WTC11 (cell line): ENCODE measurements around a stretch of chr20.

DNA sequence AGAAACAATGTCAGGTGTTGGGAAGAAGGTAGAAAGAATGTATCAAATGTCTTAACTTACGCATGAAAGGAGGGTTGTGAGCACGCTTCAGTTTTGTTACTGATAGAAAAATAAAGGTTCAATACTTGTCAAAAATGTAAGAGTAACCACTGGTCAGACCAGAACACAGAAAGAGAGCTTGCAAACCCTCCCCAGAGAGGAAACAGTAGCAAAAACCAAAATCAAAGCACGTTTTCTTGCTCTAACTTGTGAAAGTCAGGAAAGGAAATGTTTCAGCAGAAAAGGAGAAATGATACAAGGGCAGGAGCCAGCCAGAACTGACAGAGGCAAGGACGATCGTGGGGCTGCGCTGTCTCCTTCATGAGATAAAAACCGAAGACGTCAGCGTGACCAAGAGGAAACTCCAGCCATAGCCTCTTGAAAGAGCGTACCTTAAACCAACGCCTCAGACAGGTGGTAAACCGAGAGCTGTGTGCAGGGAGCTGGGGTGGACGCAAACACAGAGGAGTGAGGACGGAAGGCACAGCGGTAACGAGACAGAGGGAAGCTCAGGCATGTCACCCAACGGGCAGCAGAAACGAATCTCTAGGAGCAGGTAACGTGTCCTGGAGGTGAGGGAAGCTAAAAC lies 27.5 kb downstream of the LAMA5 start:
- PRO-cap = no peak

DNA sequence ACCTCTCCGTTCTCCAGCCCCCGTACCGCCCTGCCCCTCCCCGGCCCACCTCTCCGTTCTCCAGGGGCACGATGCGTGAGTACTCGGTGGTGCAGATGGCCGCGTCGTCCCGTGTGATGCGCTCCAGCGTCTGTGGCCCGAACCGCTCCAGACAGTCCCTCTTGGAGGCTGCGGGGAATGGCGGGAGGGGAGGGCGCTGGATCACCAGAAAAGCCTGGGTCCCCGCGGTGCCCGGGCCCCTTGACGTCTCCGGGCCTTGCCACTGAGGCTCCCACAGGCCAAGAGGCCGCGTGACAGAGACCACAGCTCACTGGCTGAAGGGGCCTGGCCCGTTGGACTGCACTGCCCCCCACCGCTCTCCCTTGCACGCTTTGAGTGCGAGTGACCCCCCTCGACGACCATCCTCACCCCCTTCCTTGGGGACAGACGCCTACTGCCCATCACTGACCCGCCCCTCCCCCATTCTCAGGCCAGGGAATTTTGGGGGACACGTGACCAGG lies 14.9 kb downstream of the LAMA5 start:
- PRO-cap = no peak

GRCh38 chr20:62378138-62378525 lies 8.8 kb upstream of the RPS21 start:
- PRO-cap = no peak

DNA sequence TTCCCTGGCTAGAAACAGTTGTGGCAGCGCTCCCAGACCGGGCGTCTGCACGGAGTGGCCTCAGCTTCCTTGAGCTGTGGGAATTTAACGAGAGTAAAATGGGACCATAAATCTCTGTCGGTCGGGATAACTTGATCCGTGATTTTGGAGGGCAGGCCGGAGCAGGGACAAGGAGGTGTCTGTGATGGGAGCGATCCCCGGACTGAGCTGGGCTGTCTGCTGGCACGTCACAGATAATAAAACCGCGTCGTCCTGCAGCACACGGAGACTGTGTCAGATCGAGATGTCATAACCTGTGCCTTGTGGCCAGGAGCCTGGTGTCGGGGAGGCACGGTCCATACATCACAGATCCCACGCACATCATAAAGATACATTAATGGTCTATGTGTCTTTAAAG lies 6.4 kb upstream of the RBBP8NL start:
- PRO-cap = no peak

- PRO-cap = no peak
Measured at GRCh38 chr20:62484858-62486008, 9.4 kb upstream of the GATA5 start.

DNA sequence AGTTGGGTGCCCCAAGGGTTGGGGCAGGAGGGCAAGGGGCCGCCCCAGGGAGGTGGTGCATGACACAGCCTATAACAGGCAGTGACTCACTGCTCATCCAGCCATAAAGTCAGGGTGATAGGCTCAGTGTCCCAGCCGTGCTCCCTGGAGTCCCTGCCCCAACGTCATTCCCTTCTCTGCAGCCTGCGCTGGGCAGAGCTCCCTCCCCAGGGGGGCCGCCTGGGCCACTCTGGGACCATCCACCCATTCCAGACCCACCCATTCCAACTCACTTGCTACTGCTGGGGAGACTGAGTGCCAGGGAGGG lies 13.9 kb upstream of the GATA5 start:
- PRO-cap = no peak

DNA sequence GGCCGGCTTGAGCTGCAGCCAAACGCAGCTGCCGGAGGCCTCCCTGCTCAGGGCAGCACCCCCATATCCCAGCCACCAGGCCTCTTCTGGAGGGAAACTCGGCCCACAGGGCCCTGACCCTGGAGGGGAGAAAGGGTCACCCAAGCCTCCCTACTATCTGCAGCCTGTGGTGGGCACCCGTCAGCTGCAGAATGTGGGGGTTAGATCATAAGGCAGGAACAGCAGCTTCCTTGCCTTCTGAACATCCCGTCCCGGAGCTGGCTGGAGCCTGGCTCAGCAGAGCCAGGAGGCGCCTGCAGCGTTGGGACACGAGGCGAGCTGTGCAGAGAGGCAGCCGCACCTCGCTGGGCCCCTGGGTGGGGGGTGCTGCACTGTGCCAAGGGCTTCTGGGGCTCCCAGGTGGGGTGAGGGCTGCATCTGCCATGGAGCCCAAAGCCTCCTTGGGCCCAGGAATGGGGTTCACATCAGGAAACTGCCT lies 63.9 kb upstream of the GATA5 start:
- PRO-cap = no peak

GRCh38 chr20:62558420-62559191 lies 82.8 kb upstream of the GATA5 start:
- PRO-cap = no peak

DNA sequence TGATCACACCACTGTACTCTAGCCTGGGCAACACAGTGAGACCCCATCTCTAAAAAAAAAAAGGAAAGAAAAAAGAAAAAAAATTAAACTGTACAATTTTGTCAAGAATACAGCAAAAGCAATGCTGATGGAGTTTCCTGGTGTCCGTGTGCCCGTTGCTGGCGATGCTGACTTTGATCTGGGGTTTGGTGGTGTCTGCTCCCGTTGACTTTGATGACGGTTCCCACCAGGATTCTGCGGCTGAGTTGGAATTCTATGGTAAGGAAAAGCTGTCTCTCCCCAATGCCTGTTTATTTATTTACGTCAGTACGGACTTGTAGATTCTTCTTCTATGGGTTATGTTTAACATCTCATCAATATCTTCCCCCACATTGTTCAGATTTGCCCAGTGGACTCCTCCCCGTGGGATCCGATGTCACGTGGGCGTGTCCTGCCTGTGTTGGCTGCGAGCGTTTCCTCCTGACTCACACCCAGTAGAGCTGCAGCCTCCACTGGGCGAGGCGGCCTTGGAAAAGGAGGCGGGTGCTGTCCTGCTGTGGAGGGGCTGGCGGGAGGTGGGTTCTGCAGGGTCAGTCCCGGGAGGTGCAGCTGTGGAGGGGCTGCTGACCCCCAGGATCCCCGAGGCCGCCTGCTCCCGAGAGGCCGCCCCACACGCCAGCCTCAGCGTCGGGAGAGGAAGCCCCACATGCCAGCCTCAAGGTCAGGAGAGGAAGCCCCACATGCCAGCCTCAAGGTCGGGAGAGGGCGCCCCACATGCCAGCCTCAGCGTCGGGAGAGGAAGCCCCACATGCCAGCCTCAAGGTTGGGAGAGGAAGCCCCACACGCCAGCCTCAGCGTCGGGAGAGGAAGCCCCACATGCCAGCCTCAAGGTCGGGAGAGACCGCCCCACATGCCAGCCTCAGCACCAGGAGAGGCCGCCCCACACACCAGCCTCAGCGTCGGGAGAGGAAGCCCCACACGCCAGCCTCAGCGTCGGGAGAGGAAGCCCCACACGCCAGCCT lies 46.7 kb upstream of the SLCO4A1 start:
- PRO-cap = no peak

DNA sequence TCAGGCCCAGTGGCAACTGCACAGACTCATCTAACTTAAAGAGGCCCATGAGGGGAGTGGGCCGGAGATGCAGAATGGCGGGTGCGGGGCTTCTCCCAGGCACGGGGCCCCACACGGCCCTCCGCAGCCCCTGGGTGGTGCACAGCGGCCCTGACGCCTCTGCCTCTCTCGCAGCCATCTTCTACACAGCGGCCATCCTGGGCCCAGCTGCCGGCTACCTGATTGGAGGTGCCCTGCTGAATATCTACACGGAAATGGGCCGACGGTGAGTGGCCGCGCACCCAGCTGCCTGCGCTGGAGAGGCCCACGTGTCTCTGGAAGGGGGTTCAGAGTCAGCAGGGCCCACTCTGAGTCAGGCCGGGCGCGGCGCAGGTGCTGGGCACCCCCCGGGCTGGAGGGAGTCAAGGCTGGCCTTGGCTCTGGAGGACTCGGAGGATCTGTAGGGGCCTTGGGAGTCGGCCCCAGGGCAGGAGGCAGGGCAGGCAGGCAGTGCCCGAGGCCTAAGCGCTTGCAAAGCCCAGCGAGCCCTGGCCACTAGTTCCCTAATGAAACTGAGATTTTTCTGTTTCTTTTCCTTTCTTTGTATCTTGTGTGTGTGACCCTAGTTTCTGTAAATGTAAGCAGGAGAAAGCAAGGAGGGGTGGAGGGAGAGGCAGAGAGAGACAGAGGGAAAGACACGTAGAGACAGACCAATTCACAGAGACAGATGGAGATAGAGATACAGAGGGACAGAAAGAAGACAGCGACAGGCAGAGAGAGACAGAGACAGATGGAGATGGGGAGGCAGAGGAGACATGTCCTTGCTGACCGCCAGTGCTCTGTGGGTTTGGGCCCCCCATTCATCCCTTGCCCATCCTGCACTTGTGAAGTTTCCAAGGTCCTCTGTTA lies 16.4 kb downstream of the SLCO4A1 start:
- PRO-cap = no peak

DNA sequence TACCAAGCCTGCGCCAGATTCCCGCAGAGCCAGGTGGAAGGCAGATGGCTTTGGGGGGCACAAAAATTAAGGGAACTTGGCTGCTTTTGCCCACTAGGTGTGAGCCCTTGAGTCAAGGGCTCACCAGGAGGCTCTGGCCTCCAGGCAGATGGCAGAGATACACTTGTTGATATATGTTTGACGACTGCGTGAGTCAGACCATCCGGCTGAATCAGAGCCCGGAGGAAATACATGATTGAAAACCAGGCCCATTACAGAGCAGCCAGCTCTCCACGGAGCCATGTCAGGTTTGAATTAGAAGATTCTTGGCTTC lies 5.2 kb upstream of the NTSR1 start:
- PRO-cap = no peak

DNA sequence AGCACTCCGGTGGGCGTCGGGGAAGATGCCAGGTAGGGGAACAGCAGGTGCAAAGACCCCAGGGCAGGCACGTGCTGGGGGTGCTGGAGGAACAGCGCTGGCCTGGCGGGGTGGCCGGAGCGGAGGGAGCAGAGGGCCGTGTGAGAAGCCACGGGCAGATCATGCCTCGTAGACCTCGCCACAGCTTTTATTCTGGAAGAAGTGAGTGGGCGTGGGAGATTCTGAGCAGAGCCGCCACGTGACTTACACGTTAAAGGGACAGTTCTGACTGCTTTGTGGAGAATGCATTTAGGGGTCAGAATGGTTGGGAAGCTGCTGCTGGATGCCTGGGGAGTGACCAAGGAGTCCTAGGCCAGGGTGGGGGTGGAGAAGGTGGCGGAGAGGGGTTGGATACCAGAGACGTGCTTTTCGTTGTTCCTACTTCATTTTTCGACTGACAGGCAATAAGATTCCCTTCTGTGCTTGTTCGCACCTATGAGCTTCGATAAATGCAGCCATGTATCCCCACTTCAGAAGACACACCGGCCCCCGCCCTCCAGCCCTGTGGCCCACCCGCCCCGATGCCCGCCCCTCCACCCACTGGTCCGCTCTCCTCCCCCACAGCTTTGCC lies 9.5 kb downstream of the NTSR1 start:
- PRO-cap = no peak

DNA sequence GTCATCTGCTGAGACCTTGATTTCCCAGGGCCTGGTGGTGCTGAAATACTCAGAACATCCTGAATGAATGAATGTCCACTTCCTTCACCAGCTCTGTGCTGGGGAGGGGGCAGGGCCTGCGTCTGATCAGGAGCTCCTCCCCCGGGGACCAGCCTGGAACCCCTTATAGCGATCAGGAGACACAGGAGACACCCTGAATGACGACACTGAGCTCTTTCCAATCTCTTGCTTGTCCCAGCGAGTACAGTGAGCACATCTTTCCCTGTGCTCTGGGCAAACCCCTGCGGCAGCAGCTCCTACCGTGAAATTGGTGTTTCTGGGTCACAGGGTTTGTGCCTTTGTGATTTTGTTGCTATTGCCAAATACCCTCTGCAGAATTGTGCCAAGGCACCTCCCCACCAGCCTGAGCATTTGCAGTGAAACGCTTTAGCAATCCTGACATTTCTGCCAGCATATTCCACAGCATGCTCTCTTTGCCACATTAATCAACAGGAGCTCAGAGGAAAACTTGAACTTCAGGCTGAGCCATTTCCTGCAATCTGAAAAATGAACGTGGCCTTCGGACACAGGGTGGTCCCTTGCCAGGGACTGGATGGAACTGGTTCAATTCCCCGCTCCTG lies 23.2 kb upstream of the MRGBP start:
- PRO-cap = no peak

- PRO-cap = unidirectional peak, minus-strand start at chr20:62776921
Measured at GRCh38 chr20:62776281-62777349, 19.7 kb upstream of the MRGBP start.

GRCh38 chr20:62797853-62798703 lies 1.8 kb downstream of the MRGBP start:
- PRO-cap = no peak

DNA sequence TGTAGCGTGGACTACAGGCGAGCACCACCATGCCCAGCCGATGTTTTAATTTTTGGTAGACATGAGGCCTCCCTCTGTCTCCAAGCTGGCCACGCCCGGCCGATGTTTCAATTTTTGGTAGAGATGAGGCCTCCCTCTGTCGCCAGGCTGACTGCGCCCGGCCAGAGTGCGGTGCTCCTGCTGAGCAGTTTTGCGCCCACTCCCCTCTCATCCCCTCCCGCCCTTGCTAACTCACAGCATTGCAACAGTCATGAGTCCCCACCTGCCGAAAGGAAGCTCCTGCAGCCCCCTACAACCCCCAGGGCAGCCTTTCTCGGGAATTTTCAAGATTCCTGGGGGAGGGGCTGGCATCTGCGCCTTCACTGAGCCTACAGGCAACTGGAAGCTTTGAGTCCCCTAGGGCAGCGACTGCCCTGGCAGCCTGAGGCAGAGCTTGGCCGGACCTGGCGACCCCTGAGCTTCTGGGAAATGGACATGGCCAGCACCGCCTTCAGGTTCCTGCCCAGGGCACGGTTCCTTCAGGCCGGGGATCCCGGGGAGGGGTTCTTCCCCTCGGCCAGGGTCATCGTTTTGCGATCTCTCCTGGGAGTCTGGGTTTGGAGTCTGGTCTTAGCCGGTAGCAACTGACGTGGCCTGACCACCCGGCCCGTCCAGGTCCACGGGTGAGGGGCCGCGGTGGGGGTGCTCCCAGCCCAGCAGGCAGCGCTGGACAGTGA lies 868 bp upstream of the COL9A3 start:
- PRO-cap = bidirectional peak, plus-strand start at position 390 of the sequence, minus-strand start at position 228 of the sequence

- PRO-cap = no peak
Measured at GRCh38 chr20:62832034-62833002, 15.5 kb downstream of the COL9A3 start.

DNA sequence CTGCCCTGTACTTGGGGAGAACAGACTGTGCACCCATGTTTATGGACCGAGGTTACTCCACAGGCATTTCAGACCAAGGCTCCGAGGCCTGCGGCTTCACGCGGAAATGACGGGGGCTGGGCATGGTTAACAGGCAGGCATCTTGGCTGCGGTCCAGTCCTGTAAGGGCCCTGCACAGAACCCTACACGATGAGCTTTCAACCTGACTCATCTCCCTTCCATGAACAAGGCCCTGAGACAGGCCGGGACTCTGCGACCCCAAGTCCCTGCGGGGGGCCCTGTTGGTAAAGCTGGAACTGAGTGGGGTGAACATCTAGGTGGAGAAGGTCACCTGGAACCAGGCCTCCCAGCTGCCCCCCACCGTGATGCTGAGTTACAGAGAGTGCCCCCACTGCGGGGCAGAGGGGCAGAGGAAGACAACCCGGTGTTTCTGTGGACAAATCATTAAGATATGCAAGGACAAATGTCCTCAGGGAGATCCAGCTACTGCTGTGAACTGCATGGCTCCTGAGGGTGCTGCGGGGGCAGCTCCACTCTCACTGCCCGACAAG lies 26.0 kb upstream of the TCFL5 start:
- PRO-cap = no peak

GRCh38 chr20:62899674-62900115 lies 26.6 kb downstream of the DIDO1 start:
- PRO-cap = no peak

DNA sequence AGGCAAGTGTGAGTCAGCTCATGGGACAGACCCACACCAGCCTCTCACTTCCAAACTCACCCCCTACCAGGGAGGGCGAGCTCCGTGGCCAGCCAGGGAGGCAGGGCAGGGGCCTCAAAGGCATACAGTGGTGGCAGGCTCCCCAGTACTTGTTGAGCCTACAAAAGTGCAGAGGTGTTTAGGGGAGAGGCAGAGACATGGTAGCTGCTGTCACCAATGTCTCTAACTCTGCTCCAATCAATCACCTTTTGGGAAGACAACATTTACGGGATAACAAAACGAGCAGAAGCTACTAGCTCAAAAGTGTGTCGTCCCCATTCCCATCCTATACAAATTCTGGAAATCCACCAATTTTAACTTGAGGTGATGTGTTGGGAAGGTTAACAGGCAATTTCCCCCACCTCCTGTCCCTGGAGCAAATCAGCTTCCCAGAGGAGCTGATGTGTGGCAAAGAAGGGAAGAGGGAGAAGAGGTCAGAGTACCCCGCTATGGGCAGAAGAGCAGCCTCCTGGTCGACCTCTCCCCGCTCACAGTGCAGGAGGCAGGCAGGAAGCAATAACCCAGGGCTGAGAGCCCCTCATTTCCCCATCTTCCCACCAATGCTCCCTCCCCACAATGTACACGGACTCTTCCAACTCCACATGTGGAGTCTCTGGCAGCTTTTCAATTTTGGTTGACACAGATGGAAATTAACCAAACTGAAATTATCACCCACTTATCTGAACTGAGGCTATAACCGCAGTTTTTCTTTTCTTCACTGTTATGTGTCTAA lies 22.7 kb downstream of the DIDO1 start:
- PRO-cap = no peak